Heart (tissue), 3 donors: Measurements from ENCODE around the genes MRM1, ACACA, TBC1D3D, PSMB3 and RPL23.

- RAMPAGE, long total RNA, 2 experiments: no peak in any of the 2 experiments
These were observed at the start of gene MRM1 for GRCh38 chr17:36601289-36602264. Gene MRM1, plus strand, starts transcription at chr17:36601583.

DNA sequence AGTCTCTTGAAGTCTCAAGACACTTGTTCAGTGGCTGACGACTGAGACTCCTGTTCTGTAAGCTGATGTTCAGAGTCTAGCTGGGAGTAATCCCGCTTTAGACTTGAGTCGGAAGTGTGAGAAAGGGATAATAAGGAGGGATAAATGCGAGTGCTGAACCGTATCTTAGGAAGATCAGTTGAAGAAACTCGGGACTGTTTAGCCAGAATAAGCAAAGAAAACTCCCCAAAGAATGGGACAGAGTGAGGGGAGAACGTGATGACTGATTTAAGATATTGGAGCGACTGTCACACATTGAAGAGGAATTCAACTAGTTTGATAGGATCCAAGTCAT lies 873 bp downstream of the AATF start:
- RAMPAGE, long total RNA, 2 experiments: no peak in any of the 2 experiments

DNA sequence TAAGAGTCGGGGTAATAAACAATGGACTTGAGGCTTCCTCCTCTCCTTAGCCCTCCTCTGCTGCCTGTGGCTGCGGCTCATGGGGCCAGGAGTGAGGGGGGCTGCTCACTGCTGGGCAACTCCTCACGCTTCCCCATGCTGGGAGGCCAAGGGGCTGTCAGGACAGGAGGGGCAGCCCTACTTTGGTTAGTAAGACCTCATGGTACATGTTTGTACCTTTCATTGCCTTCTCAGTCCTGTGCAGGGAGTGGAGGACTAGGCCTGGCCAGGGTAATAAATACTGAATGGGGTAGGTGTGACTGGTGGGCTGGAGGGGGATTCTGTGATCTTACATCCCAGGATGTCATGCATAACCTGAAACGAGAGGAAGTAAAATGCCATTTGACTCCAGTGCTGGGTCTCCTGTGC lies 138.1 kb downstream of the AATF start:
- RAMPAGE, long total RNA, 2 experiments: no peak in any of the 2 experiments

GRCh38 chr17:37273262-37274164 lies 102.3 kb upstream of the C17orf78 start:
- RAMPAGE, long total RNA, 2 experiments: no peak in any of the 2 experiments

GRCh38 chr17:37406028-37407350 lies at the start of gene ACACA:
Gene ACACA, minus strand, starts transcription at chr17:37406836.
- RAMPAGE, long total RNA, 2 experiments: no peak in any of the 2 experiments

DNA sequence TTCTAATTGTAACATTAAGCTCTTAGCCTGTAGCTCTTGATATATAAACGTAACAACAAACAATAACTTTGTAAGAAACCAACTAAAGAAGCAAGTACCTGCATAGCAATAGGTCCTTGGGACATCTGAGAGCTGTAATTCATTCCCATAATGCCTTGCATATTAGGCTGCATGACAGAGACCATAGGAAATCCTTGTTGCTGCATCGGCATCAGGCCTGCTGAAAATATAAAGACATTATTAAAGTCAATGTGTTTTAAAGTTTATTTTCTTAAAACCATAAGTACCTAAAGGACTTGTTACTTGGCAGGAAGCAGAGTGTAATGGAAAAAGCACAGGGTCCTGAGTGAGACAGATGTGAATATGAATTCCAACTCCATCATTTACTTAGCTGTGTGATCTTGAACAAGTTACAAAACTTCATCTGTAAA lies 13.1 kb downstream of the SYNRG start:
- RAMPAGE, long total RNA, 2 experiments: no peak in any of the 2 experiments

- RAMPAGE, long total RNA, 2 experiments: no peak in any of the 2 experiments
These were observed 34.5 kb downstream of the HNF1B start for GRCh38 chr17:37710211-37710975.

- RAMPAGE, long total RNA, 2 experiments: no peak in any of the 2 experiments
These were observed 15.1 kb downstream of the HNF1B start for GRCh38 chr17:37729886-37730062.

GRCh38 chr17:38003565-38004234 lies at the start of gene TBC1D3D:
Gene TBC1D3D, plus strand, starts transcription at chr17:38003976.
- RAMPAGE, long total RNA, 2 experiments: no peak in any of the 2 experiments

DNA sequence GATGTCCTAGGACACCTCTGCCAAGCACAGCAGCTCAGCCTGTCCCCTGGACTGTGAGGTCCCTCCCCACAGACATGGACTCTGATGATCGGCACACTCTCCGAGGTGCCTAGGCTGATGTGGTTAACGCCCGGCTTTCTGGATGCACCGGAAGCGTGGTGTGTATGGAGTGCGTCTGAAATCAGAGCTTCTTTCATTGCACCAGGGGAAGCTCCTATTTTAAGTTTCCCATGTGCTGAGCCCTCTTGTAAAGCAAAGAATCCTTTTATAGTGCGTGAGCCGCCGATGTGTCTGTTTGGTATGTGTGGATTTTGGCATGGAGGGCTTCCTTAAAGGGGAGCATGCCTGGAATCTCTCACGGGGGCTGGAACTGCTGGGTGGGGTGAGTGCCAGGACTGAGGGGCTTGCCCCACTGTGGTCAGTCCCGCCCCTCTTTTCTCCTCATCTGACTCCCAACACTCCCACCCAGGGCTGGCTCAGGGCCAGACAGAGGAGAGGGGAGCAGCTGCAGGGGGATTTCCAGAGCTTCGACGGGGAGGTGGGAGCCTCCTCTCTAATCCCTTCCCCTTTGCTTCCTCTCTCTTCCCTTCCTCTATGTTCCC lies 6.9 kb upstream of the ARHGAP23 start:
- RAMPAGE, long total RNA, 2 experiments: no peak in any of the 2 experiments

DNA sequence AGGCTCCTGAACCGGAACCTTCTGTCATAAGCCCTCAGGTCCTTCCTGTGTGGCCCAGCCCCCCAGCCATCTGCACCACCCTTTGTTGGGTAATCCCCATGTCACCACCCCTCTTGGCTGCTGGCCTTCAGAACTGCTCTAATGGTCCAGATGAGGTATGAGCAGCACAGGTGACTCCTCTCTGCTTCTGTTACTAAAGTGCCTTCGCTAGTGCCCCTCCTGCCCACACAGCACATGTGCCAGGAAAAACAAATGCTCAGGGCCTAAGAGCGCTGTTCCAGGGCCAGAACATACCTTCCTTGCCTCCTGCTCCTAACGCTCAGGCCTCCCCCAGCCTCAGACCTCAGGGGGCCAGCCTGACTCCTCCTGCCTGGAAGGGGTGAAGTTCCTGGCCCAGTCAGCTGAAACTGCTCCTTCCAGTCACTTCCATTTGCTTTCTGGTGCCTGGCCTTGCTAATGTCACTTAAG lies 14.4 kb downstream of the SRCIN1 start:
- RAMPAGE, long total RNA, 2 experiments: no peak in any of the 2 experiments

DNA sequence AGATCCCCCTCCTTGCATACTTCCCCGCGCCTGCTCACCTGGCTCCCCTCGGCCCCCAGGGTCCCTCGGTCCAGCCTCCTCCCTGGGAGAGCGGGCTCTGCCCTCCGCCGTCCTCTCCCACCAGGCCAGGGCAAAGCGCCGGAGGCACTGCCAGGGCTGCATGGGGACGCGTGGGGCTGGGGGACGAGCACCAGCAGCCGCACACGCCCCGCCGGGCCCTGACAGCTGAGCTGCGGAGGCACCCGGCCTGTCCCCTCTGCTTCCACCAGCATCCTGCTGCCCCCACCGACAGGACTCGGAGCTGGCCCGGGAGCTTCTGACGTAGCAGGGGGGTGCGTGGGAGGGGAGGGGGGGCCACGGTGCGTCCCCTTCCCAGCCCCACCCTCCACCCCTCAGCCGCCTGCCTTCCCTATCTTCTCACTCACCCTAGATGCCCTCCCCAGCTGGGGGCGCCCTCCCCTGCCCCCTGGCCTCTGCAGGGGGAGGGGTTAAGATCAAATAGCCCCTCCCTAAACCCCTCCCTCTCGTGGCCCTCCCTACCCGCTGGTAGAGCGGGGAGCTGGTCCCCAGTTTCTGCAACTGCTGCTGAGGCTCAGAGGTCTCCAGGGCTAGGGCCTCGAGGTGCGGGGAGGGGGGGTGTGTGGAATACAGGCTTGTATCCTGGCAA lies 1.2 kb downstream of the SRCIN1 start:
- RAMPAGE, long total RNA, 2 experiments: no peak in any of the 2 experiments

DNA sequence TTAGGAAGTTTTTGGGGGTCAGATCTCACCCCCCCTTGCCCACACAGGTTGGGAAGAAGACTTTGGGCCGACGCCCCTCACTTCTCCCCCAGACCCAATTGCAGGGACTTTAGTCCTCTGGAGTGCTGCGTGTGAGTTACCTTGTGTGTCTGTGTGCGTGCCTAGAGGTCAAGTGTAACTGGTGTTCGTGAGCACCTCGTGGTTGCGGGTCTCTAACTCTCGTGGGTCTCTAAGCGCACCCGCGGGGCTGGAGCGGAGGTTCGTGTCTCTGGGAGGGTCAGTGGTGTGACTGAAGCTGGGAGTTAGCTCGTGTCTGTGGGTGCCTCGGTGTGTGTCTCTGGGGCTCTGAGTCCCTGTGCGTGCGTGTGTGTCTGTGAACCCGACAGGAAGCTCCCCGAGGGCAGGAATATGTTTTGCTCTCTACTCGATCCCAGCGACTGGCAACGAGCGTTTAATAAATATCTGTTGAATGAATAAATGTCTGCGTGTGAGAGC lies 756 bp upstream of the MLLT6 start:
- RAMPAGE, long total RNA, 2 experiments: start-site peak on the minus strand in 1 of 2 experiments, centred at position 304 of the sequence, 9 reads per replicate

GRCh38 chr17:38752070-38752895 lies at the start of gene PSMB3:
Gene PSMB3, plus strand, starts transcription at chr17:38752741.
- RAMPAGE, long total RNA, 2 experiments: start-site peak on the plus strand in 2 of 2 experiments, at chr17:38752735-38752805 at its widest, 1,933 to 3,153 reads per replicate

DNA sequence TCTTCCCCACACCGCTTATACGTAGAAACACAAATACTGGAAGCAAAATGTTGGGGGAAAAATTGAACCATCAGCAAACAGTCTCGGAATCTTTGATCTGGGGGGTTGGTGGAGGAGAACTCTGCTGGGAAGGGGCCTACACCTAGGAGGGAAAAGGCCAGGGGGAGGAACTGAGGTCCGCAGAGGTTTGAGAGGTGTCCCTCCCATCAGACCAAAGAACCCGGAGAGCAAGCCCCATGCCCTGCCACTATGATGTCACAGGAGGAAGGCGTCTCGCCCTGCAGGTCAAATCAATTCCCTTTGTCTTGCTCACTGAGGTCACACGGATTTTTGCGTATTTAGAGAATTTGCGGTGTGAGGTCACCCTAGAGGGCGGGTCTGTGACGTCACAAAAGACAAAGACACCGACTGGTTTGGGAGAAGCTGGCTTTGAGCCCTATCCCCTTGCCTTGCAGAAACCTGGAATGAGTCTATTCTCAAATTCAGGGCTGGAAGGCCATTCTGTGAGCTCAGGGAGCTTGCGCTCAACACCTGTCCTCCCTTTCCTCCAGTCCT lies 1.2 kb downstream of the C17orf98 start:
- RAMPAGE, long total RNA, 2 experiments: no peak in any of the 2 experiments

DNA sequence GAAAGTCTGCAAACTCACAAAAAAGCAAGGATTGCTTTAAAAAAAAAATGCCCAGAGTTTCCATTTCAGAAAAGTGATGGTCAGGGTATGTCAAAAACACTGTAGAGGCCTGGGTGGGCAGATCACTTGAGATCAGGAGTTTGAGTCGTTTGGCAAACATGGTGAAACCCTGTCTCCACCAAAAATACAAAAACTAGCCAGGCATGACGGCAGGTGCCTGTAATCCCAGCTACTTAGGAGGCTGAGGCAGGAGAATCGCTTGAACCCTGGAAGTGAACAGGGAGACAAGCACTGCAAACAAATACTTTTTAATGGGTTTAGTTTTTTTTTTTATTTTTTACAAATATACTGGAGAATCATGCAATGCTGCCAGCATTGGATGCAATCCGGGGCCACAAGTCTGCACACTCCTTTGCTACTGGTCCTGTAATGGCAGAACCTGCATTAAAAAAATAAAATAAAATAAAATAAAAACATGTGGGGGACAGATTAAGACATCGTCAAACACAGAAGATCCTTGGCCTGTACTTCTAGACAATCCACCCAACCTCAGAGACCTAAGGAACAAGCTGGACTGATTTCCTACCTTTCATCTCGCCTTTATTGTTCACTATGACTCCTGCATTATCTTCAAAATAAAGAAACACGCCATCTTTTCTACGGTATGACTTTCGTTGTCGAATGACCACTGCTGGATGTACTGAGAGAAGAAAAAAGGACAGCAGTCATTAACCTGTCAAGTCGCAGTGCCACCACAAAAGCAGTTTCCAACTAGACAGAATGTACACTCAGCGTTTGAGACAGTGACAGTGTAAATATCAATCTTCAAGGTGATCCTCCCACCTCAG lies 3.5 kb downstream of the RPL23 start:
- RAMPAGE, long total RNA, 2 experiments: no peak in any of the 2 experiments

GRCh38 chr17:38853588-38853961 lies at the start of gene RPL23:
Gene RPL23, minus strand, starts transcription at chr17:38853721.
- RAMPAGE, long total RNA, 2 experiments: start-site peak on the minus strand in 2 of 2 experiments, at chr17:38853720-38853745 at its widest, 74 to 3,786 reads per replicate

DNA sequence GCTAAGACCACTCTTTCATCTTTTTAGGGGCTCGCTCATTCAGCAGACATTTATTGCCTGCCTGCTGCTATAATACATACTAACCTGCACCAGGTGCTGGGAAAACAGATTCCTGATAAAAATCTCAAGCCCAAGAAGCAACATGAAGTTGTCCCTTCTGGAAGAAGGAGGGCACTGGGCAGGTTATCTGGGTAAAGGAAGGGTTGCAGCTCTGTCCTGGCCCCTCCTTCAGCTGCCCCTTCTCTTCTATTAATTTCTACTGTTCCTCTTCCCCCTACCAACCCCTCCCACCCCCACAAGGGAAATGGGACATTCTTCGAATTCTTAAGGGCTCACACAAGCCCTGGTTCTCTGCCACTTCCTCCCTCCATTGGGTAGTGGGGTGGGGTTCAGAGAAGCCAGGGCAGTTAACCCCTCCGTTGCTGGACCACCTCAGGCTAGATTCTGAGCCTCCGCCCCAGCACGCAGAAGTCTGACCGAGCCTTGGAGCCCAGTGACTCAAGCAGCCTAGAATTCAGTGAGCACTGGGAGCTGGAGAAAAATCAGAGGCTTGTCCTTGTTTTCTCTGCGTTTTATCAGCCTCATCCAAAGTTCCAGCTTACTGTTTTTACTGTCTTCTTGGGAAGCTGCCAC lies 10.0 kb downstream of the LASP1 start:
- RAMPAGE, long total RNA, 2 experiments: no peak in any of the 2 experiments

GRCh38 chr17:38883071-38883319 lies 13.1 kb downstream of the LASP1 start:
- RAMPAGE, long total RNA, 2 experiments: no peak in any of the 2 experiments

DNA sequence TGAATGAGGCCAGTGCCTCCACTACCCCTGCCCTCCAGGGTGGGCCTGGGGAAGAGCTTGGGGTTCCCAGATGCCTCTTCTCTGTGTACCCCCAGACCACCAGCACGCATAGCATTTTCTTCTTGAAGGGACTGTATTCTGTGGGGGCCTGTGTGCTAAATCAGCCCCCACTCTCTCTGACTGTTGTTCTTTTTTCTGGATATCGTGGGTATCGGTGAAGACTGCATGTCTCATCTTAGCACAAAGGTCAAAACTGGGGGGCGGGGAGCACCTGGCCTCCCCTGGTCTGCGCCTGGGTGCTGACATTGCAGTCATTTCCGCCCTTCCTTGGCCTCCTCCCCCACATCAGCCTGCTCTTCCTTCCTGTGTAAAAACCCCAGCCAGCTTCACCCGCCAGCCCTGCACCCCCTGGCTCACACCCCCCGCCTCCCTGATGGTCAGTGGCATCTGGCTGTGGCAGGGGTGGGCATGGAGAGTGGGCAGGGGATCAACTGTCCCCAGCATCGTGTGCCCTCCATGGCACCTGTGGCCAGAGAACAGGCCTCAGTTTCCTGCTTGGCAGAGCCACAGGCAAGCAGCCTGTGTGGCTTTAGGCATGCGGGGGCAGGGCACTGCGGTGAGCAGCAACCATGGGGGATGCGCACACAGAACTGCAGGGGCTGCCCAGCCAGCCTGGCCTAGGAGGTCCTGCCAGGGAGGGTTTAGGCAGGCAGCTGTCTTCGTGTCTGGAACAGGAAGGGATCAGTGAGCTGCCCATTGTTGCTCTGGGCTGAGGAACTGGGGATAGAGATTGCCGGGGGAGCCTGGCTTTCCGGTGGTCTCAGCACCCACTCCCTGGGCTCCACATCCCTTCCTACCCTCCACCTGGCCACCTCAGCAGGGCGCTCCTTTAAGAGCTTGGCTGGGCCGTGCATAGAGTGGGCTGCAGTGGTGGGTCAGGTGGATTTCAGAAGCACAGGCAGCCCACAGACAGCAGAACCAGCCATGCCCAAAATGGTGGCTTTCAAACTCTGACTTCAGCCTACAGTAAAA lies 29.1 kb downstream of the LASP1 start:
- RAMPAGE, long total RNA, 2 experiments: no peak in any of the 2 experiments